AG09319 (cell line): ENCODE results near the gene HCN1.

GRCh38 chr5:42950246-42951182 is 89.6 kb downstream of the ANXA2R start:
- RRBS, result 7% methylated on average over 13 of the region's 41 CpGs

DNA sequence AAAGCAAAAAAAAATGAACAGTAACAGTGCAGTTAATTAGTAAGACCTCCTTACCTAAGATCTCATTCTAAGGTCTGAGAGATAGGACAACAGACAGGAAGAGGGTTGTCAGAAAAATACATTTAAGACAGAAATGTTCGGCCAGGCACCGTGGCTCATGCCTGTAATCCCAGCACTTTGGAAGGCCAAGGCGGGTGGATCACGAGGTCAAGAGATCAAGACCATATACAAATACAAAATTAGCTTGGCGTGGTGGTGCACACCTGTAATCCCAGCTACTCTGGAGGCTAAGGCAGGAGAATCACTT is 77.8 kb downstream of the ANXA2R start:
- RRBS, result no CpG with 5 or more reads among the region's 5 CpGs

- RRBS, result 1% methylated on average over 24 of the region's 54 CpGs
Observed at GRCh38 chr5:43041643-43042425, 1.7 kb upstream of the ANXA2R start.

- RRBS, result no CpG with 5 or more reads among the region's 5 CpGs
Observed at GRCh38 chr5:43068691-43069030, 28.5 kb upstream of the ANXA2R start.

GRCh38 chr5:43411294-43411979 is 754 bp downstream of the CCL28 start:
- RRBS, result no CpG with 5 or more reads among the region's 4 CpGs

- RRBS, result no CpG with 5 or more reads among the region's 1 CpG
Observed at GRCh38 chr5:43699816-43700401, 96.9 kb downstream of the NNT start.

- RRBS, result no CpG with 5 or more reads among the region's 46 CpGs
Observed at GRCh38 chr5:44809295-44810213, 807 bp downstream of the MRPS30 start.

DNA sequence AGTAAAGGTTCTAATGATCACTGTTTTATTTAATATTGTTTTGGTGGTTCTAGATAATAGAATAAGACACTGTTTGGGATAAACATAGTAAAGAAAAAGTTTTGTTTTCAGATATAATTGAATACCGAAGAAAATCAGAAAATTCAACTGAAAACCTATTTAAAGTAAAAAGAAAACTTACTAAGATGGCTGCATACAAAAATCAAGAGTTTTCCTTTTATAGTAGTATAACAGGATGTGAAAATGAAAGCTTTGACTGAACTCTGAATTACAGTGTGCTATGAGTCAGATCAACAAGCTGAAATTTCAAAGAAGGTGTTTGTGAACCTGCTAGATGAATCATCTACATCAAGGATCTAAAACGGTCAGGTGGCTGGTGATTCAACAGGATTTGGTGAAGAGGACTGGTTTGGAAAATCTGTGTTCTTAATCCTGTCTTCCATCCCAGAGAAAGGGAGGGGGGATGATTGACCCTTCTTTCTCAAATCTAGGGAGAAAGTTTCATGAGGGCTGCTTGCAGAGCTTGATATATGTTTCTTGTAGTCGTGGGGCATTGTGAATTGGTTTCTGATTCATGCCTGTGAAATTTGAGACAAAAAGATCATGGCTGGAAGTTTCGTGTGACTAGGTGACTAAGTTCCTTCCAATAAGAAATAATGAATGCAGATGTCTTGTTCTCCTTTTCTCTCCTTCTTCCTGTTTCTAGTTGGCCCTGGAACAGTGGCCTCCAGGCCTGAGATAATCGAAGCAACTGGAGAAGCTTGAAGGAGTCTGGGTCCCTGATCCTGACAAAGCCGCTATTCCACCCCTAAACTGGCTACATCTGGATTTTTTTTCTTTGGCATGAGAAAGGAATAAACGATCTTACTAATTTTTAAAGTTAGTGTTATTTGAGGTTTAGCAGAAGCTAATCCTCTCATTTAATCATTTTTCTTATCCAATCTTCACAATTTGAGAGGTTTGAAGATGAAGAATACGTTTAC is 67.0 kb downstream of the MRPS30 start:
- RRBS, result no CpG with 5 or more reads among the region's 8 CpGs

DNA sequence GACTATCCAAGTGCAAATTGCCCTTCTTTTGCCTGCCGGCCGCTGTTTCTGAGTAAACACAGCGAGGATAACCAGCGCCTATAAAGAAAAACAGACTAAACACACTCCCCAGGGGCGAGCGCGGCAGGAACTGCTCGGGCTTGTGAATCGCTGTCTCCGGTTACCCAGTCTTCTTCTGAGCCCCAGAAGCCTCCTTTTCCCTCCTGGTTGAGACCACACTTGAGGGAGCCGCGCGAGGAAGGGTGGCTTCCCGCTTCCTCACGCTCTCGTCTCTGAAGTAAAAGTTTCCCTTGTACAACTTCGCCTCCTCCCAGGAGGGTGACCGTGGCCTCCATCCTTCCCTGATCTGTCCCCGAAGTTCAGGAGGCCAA is 1.1 kb downstream of the HCN1 start:
- RRBS, result no CpG with 5 or more reads among the region's 19 CpGs

GRCh38 chr5:45695963-45696768 is at the start of gene HCN1:
Gene HCN1 (minus strand): TSS chr5:45696380.
- RRBS, result 2% methylated on average over 15 of the region's 80 CpGs

- RRBS, result 3% methylated on average over 29 of the region's 57 CpGs
Observed at GRCh38 chr5:50969190-50969966, 302.9 kb downstream of the PARP8 start.

GRCh38 chr5:51378419-51379659 is 4.4 kb upstream of the ISL1 start:
- RRBS, result no CpG with 5 or more reads among the region's 44 CpGs

DNA sequence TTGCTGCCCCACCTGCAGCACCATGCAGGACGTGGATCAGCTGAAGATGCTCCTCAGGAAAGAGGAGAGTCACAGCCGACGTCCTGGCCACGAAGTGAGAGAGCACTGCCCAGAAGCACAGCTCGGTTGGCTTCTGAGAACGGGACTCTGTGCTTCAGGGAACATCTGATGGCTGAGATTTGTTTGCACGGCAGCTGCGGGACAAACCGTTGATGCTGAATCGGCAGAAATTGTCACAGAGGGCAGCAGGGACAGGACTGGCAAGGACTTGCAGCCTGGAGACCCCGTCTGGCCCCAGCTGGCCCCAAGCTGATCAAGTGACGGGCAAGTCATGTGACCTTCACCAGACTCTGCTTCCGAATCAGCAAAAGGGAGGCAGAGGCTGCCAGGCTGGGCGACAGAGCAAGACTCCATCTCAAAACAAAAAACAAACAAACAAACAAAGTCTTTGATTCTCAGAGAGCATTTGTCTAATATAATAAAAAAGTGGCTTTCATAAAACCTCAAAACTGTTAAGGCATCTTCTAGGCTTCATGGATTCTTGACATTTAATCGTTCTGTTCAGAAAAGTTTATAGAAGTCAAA is 118.9 kb upstream of the ITGA1 start:
- RRBS, result no CpG with 5 or more reads among the region's 15 CpGs

GRCh38 chr5:52775915-52776428 is 11.7 kb upstream of the ITGA1 start:
- RRBS, result no CpG with 5 or more reads among the region's 3 CpGs

GRCh38 chr5:52789187-52789836 is 1.6 kb downstream of the ITGA1 start:
- RRBS, result no CpG with 5 or more reads among the region's 2 CpGs

GRCh38 chr5:52799840-52800635 is 12.3 kb downstream of the ITGA1 start:
- RRBS, result 1% methylated on average over 3 of the region's 54 CpGs

DNA sequence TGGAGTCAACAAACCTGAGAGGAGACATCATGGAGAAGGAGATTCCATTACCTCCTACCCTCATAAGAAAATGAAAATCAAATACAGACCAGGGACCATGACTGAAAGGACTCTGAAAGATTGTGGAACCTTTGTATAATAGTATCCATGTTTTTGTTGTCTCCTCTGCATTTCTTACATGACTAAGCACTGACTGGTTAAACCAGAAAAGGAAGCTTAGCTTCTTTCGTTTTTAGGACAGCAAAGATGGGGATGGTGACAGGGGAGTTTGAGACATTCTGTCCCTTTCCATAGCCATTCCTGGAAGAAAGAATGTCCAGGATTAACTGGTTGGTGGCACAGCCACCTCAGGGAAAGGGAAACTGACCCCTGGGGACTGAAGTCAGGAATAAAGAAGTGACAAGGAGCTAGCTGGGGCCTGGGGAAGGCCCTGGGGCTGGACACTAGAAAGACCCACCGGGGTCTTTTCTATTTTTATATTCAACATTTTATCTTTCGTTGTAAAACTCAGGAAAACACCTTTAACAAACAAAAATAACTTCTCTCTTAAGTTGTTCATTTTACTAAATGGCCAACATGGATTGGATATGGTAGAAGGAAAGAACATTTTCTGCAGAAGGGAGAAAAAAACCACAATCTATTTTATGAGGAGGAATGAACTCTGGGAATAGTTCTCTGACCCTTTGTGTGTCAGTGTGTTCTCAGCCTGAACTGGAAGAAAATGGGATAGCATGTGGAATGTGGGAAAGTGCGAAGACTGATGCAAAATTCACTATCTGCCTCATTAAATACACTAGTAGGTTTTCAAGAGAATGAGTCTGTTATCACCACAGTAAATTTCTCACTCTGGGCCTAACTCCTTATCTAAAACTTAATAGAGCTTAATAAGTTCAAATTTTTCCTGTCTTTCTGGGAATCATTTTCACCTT is 22.4 kb downstream of the ITGA1 start:
- RRBS, result no CpG with 5 or more reads among the region's 4 CpGs

- RRBS, result no CpG with 5 or more reads among the region's 7 CpGs
Observed at GRCh38 chr5:52822399-52822984, 34.8 kb downstream of the ITGA1 start.

- RRBS, result no CpG with 5 or more reads among the region's 4 CpGs
Observed at GRCh38 chr5:52876392-52876948, 88.8 kb downstream of the ITGA1 start.